Psoas muscle (tissue), 2 donors: Measurements from ENCODE around the genes TRIM34, OR52E6, OR52E4, OR56A3, OR56B4 and OR6A2.

DNA sequence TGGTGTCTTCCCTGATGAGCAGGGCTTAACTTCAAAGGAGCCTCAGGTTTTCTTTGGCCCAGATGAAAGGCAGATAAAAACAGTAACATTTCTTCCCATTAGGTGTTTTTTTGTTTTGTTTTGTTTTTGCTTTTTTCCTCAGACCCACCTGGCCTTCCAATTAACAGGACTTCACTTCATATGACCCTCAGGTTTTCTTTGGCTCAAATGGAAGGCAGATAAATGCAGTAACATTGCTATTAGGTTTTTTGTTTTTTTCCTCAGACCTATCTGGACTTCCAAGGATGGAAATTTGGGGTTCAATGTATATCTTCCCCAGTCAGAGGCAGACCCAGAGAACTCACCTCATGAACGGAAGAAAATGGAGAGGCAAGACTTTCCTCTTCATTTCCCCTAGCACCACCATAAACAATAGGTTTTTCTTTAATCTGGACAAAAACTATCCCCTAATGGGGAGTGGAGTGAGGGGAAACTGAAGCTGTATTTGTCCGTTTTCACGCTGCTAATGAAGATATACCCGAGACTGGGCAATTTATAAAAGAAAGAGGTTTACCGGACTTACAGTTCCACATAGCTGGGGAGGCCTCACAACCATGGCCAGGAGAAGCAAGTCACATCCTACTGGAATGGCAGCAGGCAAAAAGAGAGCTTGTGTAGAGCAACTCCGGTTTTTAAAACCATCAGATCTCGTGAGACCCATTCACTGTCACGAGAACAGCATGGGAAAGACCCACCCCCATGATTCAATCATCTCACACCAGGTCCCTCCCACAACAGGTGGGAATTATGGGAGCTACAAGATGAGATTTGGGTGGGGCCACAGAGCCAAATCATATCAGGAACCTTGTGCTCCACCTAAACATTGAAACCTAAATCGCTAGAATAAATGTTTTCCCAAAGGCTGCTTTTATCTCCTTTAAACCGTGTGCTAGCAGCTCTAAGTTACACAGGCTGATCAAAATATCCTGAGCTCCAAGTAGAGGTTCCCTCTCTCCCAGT lies 4.5 kb downstream of the UBQLN3 start:
- PRO-cap, 2 experiments, result no peak in any of the 2 experiments

DNA sequence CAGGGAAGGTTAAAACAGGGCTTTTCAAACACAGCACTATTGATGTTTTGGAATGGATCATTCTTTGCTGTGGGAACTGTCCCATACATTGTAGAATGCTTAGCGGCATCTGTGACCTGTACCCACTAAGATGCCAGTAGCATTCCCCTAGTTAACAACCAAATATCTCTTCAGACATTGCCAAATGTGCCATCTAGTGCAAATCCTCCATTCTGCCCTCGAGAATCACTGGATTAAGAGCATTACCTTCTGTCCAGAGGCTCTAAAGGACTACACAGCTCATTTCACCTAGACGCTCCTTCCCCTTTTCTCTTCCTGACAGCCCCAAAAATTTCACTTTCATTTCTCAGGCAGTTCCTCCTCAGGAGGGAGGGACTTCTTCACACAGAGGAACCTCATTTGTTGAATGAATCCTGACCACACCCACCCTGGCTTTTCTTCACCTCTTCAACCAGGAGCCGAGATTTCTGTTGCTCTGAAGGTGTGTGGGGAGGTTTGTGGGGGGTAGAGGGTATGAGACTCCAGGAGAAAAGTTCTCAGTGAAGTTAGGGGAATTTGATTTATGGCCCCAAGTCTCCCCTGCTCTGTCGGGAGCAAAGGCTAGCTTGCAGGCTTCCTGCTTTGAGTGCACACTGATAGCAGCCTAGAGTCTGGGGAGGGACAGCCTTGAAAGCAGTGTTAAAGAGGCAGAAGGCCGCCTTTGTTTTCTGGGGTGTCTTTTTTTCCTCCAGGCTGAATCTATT lies at the start of gene TRIM34:
TSS of gene TRIM34 (plus strand) at position 422 of the 743 bp plus-strand sequence.
- PRO-cap, 2 experiments, result peak in 2 of 2 experiments; most common minus-strand start position 317 of the sequence (in 2)

- PRO-cap, 2 experiments, result no peak in any of the 2 experiments
Observed at GRCh38 chr11:5679730-5680257, 5.1 kb downstream of the TRIM5 start.

DNA sequence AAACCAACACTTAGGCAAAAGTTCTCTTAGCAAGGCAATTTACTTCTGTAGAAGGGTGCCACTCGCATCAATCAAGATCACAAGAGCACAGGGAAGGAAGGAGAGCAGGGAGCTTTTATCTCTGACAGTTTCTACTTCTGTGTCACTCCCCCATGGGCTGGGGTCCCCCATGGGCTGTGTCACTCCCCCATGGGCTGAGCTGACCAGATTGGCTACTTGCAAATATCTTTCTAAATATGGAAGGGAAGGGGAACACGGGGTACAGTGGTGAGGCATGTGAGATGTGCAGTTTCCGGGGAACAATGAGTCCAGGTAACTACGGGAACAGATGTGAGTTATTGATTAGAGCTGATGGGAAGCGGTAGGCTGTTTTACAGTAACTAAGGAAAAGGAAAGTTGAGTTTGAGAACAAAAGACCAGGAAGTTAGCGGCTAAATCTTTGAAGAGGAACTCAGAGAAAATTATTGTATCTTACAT lies 479 bp downstream of the OR52N2 start:
- PRO-cap, 2 experiments, result no peak in any of the 2 experiments

DNA sequence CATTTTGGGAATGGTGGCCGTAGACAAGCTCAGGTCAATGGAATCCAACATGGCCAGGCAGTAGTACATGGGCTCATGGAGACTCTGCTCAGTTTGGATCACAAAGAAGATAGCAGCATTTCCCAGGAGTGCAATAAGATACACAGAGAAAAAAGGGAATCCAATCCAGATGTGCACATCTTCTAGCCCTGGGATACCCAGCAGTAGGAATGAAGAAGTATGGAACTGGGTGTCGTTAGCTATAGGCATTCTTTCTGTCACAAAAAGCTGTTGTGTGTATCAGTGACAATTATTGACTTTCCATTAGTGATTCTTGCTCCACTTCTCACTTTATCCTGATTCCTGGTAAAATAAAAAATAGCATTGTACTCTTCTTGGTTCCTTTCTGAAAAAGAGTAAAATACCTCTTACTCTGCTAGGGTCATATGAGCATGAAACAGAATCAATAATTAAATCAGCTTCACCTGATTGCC lies at the start of gene OR52E6:
TSS of gene OR52E6 (minus strand) at position 249 of the 473 bp plus-strand sequence.
- PRO-cap, 2 experiments, result no peak in any of the 2 experiments

DNA sequence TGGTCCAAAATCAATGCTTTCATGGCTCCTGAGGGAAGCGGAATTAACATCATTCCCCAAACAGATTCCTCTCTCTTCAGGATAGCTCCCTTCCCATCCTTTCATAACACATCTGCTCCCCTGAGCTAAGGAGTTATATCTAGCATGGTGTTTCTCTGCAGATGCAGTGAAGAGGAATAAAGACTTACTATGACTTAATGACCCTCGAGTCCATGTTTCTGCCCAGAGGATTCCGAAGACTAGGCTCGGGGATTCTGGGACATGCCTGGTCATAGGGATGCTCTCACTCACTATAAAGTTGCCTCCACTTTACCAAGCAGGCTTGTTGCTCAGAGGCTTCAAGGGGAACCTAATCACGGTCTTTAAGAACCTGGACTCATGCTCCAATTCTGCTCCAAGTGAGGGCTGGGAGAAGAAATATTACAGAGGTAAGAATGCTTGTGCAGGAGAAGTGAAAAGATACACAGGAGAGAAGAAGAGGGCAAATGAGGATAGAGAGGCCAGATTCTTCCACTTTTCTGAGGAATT lies at the start of gene OR52E4:
TSS of gene OR52E4 (plus strand) at position 343 of the 528 bp plus-strand sequence.
- PRO-cap, 2 experiments, result no peak in any of the 2 experiments

DNA sequence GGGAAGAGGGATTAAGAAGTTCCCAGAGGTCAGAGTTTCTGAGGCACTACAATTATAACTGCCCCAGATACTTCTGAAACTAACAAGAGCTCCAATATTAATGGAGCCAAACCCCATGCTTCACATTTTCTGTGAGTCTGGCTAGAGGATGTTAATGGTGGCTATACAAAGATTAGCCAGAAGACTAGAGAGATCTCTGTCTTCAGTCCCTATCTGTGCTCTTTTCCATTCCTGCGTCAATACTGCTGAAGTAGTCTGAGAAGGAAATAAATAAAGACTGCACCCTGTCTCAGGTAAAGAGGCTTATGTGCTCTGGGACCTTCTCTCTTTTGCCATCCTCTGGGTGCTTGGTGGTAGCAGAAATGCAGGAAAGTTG lies at the start of gene OR56A3:
TSS of gene OR56A3 (plus strand) at position 170 of the 376 bp plus-strand sequence.
- PRO-cap, 2 experiments, result no peak in any of the 2 experiments

DNA sequence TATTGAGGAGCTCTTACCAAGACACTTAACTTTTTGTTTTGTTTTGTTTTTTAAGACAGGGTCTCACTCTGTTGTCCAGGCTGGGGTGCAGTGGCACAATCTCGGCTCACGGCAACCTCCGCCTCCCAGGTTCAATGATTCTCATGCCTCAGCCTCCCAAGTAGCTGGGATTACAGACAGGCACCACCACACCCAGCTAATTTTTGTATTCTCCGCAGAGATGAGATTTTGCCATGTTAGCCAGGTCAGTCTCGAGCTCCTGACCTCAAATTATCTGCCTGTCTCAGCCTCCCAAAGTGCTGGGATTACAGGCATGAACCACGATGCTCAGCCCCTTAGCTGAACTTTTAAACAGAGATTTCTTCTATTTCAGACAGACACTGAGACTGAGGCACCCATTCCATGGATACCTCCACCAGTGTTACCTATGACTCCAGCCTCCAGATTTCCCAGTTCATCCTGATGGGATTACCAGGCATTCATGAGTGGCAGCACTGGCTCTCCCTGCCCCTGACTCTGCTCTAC lies at the start of gene OR56B4:
TSS of gene OR56B4 (plus strand) at position 308 of the 525 bp plus-strand sequence.
- PRO-cap, 2 experiments, result no peak in any of the 2 experiments

DNA sequence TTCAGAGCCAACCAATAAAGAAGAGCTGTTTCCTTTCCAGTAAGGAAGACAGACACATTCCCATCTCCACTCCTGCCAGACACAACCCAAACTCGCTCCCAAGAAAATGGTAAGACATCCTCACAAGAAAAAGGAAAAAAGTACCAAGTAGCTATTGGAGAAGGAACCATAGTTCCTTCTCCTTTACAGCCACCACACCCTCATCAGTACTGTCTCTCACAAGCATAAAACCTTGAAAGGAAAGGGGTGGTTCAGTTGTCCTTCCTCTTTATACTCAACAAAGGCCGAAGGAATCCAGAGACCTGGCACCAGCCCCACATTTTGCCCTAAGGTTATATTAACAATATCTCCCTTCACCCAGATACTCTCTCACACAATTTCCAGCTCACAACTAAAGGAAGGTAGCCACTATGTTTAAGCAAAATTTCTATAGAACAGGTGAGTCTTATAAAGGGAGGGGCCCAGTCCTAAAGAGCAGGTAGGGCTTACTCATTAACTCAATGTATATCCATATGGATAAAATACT lies 8.6 kb downstream of the FHIP1B start:
- PRO-cap, 2 experiments, result no peak in any of the 2 experiments

GRCh38 chr11:6233922-6234494 lies 428 bp downstream of the FHIP1B start:
- PRO-cap, 2 experiments, result no peak in any of the 2 experiments

DNA sequence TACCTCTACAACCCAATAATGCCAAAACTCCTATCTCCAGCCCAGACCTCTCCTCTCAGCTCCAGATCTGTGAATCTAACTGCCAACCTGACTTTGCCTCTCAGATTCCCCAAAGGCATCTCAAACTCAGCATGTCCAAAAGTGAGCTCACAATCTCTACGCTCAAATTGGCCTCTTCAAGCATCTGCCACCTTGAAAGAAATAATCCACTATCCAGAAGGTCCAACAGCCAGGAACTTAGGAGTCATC lies 8.9 kb downstream of the SMPD1 start:
- PRO-cap, 2 experiments, result no peak in any of the 2 experiments

- PRO-cap, 2 experiments, result peak in 2 of 2 experiments; most common plus-strand start chr11:6604588 (in 1); most common minus-strand start chr11:6604307 (in 2)
Observed at GRCh38 chr11:6603944-6604861, 629 bp downstream of the ILK start.

- PRO-cap, 2 experiments, result peak in 2 of 2 experiments; most common minus-strand start chr11:6607087 (in 2)
Observed at GRCh38 chr11:6606579-6607950, 3.5 kb downstream of the ILK start.

DNA sequence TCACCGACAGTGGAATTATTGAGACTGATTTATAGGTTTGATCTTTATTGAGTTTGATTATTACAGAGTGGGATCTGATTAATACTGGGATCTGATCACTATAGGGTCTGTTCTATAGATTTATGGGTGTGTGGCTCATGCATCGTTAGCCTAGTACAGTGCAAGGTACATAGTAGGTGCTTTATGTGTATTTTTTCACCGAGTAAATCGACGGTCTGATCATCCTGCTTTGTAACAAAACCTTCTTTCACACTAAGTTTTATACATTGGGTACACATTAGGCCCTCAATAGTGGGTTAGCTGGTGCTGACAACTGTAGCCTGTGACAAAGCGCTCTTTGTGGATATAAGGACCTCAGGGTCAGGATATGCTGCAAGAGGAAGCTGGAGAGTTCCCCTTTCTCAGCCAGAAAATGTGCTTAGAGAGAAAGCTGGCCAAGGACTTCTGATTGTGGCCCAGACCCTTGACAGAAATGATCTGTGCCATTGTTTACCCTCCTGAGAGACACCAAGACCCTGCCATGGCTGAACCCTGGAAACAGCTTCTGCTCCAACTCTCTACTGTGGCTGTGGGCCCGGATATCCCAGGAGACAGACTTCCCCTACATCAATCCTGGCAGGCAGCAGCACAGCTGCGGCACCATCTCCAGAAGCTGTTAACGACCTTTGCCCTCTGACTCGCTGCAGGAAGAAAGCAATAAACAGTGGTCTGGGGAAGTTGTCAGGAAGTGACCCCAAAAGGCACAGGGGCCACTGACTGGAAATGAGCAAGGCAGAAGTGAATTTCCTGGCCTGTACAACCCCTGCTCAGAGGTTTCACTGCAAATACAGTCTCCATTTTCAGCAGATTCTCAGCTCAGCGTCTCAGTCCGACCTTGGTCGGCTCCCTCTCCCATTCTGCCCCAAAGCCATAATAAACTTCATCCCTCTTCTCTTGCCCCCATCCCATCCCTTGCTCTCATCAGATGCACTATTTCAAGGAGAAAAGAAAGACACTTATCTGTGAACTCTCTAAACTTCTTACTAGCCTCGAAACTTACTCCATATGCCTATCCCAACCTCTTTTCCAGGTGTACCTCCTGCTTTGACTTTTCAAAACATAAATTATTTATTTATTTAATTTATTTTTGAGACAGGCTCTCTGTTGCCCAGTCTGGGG lies 16.3 kb upstream of the TPP1 start:
- PRO-cap, 2 experiments, result no peak in any of the 2 experiments

DNA sequence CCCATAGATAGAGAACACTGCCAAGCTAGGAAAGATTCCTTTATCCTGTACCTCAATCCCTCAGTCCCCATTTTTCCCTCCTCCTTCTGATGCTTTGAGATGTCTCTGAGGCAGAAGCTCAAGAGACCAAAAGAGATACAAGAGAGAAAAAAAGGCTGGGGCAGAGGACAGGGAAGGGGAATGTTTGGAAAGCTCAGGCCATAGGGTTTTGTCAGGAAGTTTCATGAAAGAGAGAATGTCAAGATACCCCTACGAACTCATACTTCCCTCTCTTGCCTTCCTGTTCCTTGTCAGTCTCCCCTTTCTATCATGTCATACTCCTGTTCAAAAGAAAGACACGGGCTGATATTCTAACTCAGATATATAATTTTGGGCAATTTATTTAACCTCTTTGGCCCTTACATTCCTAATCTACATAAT lies at the start of gene OR6A2:
TSS of gene OR6A2 (minus strand) at position 9 of the 420 bp plus-strand sequence.
- PRO-cap, 2 experiments, result no peak in any of the 2 experiments

GRCh38 chr11:7520775-7521259 lies 7.0 kb downstream of the PPFIBP2 start:
- PRO-cap, 2 experiments, result no peak in any of the 2 experiments

GRCh38 chr11:7603814-7604676 lies 69.3 kb downstream of the CYB5R2 start:
- PRO-cap, 2 experiments, result no peak in any of the 2 experiments

GRCh38 chr11:7639390-7640097 lies 33.8 kb downstream of the CYB5R2 start:
- PRO-cap, 2 experiments, result no peak in any of the 2 experiments

DNA sequence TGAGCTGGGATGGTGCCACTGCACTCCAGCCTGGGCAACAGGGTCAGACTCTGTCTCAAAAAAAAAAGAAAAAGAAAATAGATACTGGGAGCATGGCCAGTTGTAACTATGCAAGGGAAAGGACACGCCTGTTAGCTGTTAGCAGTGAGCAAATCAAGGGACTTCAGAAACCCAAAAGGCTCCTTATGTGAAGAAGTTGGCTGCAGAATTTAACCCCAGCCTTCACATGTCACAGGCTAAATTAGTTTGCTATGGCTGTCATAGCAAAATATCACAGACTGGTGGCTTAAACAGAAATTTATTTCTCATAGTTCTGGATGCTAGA lies 34.5 kb downstream of the OR10A6 start:
- PRO-cap, 2 experiments, result no peak in any of the 2 experiments

- PRO-cap, 2 experiments, result no peak in any of the 2 experiments
Observed at GRCh38 chr11:8066849-8067489, 14.0 kb upstream of the TUB start.